Islet of Langerhans (tissue), 1 donor: ENCODE data around the gene PPM1D.

GRCh38 chr17:60600128-60601145 lies at the start of gene PPM1D:
TSS of gene PPM1D (plus strand) at chr17:60600193.
- RRBS: 4% methylated on average over 38 of the region's 103 CpGs

DNA sequence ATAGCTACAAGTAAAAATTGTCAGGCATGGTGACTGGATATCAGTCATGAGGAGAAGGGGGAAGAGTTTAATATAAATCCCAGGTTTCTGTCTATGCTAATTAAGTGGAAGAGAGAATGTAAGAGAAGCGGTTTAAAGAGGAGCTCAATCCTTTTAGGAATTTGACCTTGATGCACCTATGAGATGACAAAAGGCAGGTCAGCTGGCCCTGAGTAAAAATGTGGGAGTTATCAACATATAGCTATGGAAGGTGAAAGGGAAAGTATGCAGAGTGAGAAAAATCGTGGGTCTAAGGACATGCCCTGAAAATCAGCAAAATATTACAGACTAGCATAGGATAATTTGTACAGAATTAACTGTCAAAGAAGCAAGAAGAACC lies 210.0 kb upstream of the TBX2 start:
- RRBS: no CpG with 5 or more reads among the region's 2 CpGs

DNA sequence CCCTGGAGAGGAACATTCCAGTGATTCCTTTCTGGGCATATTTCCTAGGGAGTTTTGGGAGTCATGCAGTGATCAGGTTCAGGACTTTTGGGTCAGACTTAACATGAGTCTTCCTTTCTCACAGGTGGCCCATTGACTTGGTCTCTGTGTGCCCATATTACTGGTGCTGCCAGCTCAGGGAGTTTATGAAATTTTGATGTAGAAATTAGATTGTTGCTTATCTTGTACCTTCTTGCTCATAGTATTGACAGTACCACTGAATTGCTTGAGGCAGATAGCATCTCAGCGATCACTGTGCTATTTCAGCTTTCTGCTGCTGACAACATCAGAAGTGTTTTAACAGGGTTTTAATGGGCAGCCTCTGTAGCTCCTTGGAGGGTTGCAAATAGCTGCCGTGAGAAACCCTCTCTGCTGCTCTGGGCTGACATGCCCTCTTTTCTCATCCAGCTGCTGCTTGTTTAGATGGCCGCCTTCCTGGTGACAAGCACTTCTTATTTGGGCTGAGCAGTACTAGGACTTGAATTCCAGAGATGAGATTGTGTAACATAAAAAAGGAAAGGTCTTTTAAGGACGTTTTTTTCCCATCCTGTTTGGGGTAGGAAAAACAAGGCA lies 180.2 kb upstream of the TBX2 start:
- RRBS: no CpG with 5 or more reads among the region's 4 CpGs

DNA sequence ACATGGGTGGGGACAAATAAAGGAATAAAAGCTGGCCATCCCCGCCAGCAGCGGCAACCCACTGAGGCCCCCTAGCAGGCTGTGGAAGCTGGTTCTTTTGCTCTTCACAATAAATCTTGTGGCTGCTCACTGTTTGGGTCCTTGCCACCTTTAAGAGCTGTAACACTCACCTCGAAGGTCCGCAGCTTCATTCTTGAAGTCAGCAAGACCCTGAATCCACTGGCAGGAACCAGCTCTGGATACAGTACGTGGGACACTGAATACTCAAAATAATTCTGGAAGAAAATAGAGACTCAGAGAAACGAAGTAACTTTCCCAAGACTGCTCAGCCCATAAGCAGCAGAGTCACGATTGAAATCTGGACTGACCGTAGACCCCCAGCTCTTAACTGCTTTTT lies 162.2 kb upstream of the TBX2 start:
- RRBS: no CpG with 5 or more reads among the region's 8 CpGs

DNA sequence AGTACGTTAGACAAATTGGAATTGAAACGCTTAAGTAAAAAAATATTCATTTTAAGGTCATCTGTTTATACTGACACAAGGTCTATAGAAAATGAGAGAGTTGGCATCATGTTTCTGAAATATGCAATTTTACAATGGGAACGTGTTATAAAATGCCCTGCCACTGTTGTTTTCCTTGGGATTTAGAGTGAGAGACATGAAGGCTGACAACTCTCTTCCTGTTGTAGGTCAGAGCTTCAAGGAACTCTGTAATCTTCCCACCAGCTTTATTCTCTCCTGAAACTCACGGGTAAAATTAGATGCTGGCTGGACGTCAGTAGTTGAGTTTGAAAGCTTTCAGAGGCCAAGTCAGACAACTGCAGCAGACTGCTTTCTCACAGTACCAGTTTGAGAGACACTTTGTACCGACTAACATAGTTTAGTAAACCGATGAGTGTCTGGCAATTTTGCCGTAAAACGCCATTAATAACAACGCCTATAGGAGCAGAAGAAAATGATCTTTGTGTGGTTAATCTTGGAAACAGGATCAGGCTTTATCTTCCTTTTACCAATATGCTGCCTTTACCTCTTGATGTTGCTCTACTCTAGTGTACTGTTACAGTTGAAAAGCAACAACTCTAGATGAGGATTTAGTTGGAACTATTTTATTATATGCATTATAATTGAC lies 139.2 kb upstream of the TBX2 start:
- RRBS: no CpG with 5 or more reads among the region's 10 CpGs

GRCh38 chr17:61314361-61314788 lies 85.3 kb upstream of the TBX2 start:
- RRBS: no CpG with 5 or more reads among the region's 4 CpGs

GRCh38 chr17:61395018-61395556 lies 4.6 kb upstream of the TBX2 start:
- RRBS: no CpG with 5 or more reads among the region's 5 CpGs

GRCh38 chr17:61397055-61397410 lies 2.6 kb upstream of the TBX2 start:
- RRBS: 7% methylated on average over 24 of the region's 44 CpGs

GRCh38 chr17:62424249-62424606 lies 531 bp downstream of the METTL2A start:
- RRBS: no CpG with 5 or more reads among the region's 17 CpGs

DNA sequence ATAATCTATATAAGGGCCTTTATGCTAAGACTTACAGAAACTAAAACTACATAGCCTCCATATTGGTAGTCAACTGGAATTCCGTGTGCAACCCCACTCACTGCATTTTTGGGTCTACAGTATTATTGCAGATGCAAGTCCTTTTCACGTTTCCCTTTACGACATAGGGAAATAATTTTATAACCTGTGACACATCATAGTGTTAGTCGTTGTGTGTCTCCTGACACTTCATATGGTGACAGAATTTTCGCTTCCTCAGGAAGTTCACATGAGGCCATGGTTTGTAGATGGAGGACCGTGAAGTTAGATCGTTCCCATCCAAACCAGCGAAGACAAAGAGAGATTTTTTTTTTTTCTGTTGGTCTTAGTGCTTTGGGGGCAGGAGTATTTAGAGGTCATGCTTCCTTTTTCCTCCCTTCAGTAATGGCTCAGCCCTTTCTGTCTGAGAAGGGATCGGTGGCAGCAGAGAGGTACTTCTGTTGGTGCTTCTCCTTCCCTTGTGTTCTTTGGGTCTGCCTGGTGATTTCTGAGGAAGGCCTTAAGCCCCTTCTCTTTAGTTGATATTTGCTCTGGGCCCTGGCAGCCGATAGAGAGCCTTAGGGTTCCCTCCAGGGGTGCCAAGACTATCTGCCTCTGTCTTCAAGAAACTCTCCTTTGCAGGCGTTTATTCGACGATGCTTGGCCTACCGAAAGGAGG lies 15.6 kb upstream of the MRC2 start:
- RRBS: no CpG with 5 or more reads among the region's 14 CpGs

DNA sequence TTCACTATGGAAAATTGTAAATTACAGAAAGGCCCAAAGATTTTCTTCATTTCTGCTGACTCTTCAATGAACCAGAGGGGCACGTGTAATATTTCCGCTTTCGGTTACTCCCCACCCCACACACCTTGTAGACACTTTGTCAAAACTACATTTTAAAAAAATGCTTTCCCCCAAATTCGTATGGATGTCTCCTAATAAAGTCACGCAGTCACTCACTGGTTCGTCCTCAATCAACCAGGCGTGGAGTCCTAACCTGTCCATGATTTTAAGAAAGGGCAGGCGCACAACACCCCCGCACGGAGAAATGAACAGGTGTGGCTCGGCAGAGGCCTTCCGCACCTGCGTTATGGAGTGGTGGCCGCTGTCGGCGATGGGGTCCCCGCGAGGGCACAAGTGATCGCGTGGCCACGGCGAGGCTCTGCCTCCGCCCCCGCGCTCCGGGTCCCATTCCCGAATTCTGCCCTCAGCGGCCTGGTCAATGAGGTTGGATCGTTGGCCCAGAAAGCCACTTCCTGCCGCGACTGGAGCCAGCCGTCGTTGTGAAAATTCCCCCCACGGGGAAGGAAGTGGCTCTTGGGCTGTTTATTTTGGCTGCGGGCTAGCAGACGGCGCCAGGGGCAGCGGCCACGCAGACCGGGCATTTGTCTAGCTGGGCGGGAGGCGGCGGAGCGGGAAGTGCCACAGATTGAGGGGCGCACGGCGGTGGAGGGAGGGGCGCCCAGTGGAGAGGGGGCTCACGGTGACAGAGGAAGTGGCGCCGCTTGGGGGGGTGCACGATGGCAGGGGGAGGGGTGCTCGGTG lies 24.7 kb downstream of the MRC2 start:
- RRBS: no CpG with 5 or more reads among the region's 53 CpGs

DNA sequence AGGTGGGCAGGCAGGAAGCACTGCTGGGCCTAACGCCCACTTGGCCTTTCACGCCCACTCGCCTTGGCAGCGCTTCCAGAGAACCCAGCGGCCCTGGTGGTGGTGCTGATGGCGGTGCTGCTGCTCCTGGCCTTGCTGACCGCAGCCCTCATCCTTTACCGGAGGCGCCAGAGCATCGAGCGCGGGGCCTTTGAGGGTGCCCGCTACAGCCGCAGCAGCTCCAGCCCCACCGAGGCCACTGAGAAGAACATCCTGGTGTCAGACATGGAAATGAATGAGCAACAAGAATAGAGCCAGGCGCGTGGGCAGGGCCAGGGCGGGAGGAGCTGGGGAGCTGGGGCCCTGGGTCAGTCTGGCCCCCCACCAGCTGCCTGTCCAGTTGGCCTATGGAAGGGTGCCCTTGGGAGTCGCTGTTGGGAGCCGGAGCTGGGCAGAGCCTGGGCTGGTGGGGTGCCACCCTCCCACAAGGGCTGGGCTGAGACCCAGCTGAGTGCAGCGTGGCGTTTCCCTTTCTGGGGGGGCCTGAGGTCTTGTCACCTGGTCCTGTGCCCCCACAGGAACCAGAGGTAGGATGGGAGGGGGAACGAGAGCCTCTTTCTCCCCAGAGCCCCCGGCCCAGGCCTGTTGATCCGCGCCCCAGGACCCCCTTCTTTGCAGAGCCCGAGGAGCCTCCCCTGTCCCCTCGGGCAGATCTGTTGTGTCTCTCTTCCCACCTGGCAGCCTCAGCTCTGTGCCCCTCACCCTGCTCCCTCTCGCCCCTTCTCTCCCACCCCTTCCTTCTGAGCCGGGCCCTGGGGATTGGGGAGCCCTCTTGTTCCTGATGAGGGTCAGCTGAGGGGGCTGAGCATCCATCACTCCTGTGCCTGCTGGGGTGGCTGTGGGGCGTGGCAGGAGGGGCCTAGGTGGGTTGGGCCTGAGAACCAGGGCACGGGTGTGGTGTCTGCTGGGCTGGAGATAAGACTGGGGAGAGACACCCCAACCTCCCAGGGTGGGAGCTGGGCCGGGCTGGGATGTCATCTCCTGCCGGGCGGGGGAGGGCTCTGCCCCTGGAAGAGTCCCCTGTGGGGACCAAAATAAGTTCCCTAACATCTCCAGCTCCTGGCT lies 65.0 kb downstream of the MRC2 start:
- RRBS: no CpG with 5 or more reads among the region's 35 CpGs

- RRBS: no CpG with 5 or more reads among the region's 15 CpGs
These were observed 29.2 kb downstream of the MARCHF10 start for GRCh38 chr17:62778907-62779378.

DNA sequence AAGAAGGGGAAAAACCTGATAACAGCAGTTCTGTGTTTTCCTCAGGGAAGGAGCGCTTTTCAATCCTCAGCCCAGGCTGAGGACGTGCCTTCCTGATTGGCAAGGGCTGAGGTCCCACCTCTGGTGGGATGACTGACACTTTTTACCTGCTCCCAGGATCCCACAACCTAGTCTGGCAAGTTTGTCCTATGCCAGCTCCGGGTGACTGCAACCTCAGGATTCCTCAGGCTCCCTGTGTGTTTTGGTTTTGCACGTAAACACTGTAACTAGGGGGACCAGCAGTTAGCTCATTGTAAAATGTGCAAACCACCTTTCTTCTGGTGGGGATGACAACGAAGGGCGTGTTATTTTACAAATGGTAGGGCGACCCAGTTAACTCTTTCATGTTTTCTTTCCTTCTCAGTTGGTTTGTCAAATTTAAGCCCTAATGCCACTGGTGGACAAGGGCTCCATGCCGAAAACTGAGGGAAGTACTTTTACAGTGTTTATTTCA lies 7.5 kb downstream of the MARCHF10 start:
- RRBS: no CpG with 5 or more reads among the region's 8 CpGs

GRCh38 chr17:63437271-63437854 lies 8.7 kb downstream of the CYB561 start:
- RRBS: 43% methylated on average over 7 of the region's 37 CpGs

- RRBS: no CpG with 5 or more reads among the region's 10 CpGs
These were observed 2.2 kb upstream of the ACE start for GRCh38 chr17:63474552-63475253.

DNA sequence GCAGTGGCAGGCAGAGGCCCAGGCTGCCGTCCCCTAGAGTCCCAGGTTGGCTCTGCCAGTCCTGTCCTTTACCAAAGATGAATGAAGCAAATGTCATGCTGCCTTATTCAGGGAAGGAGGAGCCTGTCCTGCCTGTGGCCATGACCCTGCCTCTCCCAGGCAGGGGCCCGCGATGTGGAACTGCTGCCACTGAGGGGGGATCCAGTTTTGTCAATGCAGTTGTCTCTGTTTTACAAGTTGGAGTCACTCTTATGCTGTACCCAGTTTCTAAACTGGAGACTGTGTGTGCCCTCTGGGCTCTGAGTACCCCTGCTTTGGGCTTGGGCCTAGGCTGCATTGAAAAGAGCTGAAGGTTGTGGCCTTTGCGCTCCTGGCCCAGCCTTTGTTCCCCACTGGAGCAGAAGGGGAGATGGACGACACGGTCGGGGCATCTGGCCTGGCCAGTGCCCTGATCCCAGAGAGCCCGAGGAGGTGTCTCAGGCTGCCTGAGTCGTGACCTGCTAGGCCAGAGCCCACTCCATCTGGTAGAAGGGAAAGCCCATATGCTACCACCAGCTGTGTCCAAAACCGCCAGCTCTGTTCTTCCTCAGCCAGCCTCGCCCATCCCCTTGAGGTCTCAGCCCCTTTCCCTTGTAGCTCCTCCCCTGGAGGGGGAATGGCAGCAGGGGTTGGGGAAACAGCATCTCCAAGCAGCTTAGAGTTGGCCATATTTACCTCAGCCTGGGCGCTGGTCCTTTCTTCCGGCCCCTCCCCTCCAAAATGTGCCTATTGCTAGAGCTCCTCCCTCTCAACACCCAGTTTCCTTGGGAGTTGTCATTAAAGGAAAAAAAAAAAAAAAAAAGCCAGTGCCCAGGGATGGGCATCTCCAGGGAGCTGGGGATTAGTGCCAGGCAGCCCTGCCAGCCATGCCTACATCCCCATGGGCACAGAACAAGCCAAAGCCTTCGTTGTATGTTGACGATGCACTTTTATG lies 5.4 kb downstream of the LIMD2 start:
- RRBS: no CpG with 5 or more reads among the region's 15 CpGs

DNA sequence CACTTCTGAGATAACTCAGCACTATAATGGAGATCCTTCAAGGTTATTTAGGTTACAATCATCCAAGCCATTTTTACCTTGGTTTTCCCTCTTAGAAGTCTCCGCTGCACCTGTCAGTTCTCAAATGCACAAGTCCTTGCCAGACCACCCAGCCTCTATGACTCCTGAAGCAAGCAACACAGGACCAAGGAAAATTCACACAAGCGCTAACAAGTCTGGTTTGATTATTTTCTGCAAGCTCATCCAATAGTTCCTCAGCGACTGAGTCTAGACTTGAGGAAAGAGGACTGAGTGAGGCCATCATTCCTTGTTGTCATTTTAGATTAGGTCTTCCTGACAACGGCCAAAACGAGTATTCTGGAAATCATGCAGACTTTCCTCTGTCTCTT lies 703 bp downstream of the CCDC47 start:
- RRBS: no CpG with 5 or more reads among the region's 5 CpGs

- RRBS: no CpG with 5 or more reads among the region's 10 CpGs
These were observed 2.5 kb upstream of the PSMC5 start for GRCh38 chr17:63824537-63825320.

DNA sequence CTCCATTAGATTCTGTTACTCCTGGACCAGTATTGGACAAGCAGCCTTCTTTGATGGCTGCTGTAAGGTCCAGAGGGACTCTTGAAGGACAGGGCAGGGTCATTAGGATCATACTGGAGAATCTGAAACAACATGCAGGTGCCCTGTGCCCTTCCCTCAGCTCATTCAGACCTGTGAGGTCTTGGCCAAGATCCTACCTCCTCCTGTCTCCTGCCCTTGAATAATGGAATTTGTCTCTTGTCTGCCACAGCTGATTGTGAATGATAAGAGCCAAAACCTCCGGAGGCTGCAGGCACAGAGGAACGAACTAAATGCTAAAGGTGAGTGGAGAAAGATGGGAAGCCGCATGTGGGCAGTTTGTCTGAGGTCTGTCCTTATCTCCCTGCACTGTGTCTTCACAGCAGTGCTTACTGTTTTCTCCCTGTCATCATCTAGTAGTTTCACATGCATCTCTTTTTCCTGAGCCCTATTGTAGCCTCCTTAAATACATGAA lies 1.8 kb upstream of the FTSJ3 start:
- RRBS: no CpG with 5 or more reads among the region's 3 CpGs